GM12878 (cell line): ENCODE measurements around a stretch of chr10.

DNA sequence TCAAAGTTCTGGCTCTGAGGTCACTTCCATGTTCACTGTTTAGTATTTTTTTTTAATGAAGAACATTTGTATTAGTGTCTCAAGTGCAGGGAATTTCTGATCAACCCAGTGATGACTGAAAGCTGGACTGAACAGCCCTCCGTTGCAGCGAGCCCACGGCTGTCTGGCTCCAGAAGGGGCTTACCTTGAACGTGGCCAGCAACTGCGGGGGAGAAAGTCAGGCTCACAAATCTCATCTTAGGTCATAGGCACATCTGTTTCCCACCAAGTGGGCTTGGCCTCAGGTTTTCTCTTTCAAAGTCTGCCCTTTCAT is 178.2 kb downstream of the JCAD start:
- RAMPAGE, long total RNA: no peak
- RRBS, 2 experiments: no CpG with 5 or more reads among the region's 5 CpGs
CAGE:
- cytosol, long polyA minus RNA: no peak
- cytosol, long polyA plus RNA: no peak
- long polyA plus RNA: no peak
- nucleolus, long total RNA: no peak
- nucleus, long polyA plus RNA: no peak
- nucleus, long total RNA: no peak

GRCh38 chr10:29946542-29947696 is 112.5 kb downstream of the JCAD start:
- RAMPAGE, long total RNA: no peak
- RRBS, 2 experiments: no CpG with 5 or more reads among the region's 12 CpGs
CAGE:
- cytosol, long polyA minus RNA: no peak
- cytosol, long polyA plus RNA: no peak
- long polyA plus RNA: no peak
- nucleolus, long total RNA: no peak
- nucleus, long polyA plus RNA: no peak
- nucleus, long total RNA: no peak

DNA sequence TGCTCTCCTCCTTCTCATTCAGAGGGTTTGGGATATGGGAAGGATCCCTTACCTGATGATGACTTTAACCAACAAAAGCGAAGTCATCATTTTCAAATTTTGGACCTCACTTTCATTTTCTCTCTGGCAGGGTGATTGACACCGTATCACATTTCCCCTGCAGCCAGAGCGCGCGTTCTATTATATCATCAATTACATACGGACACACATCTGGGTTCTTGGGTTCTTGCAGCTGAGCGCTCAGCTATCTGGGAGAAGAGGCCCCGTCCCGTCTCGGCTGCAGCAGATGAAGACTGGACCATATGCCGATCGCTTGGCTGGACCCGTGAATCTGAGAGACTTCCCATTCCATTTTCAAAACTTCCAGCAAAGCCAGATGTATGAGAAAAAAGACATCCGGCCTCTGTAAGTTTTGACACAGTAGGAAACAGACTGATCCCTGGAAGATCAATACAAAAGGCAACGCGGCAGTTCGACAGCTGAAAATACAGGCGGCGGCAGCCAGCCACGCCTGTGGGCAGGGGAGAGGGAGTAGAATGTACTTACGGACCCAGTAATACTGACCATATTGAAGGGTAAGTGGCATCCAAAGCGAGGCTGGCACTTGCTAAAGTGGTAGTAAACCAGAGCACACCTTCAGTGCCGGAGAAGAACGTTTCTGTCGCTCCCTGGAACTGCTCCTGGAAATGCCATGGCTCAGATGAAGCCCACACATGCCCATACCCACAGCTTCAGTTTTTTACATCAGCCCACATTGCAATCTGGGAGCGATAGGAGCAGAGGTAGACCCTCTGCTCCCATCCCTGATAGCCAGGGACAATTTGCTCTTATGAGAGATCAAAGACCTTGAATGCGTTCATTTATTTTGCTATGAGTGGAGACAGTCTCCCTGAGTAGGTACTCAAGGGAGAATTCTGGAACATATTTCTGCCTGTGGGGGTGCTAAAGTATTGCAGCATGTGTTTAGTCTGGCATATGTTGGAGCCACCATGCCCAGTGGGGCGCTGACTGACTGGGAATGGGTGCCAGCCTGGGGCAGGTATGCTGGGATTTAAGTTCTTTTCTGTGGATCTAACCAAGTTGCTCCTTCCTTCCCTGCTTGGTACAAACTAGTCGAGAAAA is 99.5 kb downstream of the JCAD start:
- RAMPAGE, long total RNA: no peak
- RRBS, 2 experiments: no CpG with 5 or more reads among the region's 29 CpGs
CAGE:
- cytosol, long polyA minus RNA: no peak
- cytosol, long polyA plus RNA: no peak
- long polyA plus RNA: no peak
- nucleolus, long total RNA: no peak
- nucleus, long polyA plus RNA: no peak
- nucleus, long total RNA: no peak

- RAMPAGE, long total RNA: no peak
- RRBS, 2 experiments: no CpG with 5 or more reads among the region's 2 CpGs
CAGE:
- cytosol, long polyA minus RNA: no peak
- cytosol, long polyA plus RNA: no peak
- long polyA plus RNA: no peak
- nucleolus, long total RNA: no peak
- nucleus, long polyA plus RNA: no peak
- nucleus, long total RNA: no peak
These were observed 59.1 kb downstream of the JCAD start for GRCh38 chr10:30000232-30000676.

- RAMPAGE, long total RNA: no peak
- RRBS, 2 experiments: no CpG with 5 or more reads among the region's 15 CpGs
CAGE:
- cytosol, long polyA minus RNA: no peak
- cytosol, long polyA plus RNA: no peak
- long polyA plus RNA: no peak
- nucleolus, long total RNA: no peak
- nucleus, long polyA plus RNA: no peak
- nucleus, long total RNA: no peak
These were observed 1.3 kb downstream of the JCAD start for GRCh38 chr10:30057995-30058633.

DNA sequence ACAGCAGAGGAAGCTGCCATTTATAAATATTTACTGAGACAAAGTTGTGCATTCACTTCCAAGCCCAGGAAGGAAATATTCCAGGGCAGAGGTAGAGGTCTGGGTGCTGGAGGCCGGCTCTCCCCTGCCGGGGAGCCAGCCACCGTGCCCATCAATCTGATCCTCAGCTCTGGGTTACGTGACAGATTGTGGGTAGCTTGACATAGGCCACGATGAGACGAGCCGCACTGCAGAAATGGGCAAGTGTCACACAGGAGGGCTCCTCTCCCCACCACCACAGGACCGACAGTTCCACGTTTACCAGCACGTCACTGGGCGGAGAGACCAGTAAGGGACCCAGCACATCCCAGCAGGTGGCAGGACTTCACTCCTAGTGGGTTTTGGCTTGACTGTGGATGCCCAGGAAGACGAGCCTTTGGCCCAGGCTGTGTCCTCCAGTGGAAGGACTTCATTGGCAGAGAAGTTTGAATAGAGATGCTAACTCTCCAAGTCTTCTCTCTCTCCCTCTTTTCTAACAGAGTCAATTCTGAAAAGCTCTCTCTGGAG is 129.2 kb upstream of the JCAD start:
- RAMPAGE, long total RNA: no peak
- RRBS, 2 experiments: no CpG with 5 or more reads among the region's 12 CpGs
CAGE:
- cytosol, long polyA minus RNA: no peak
- cytosol, long polyA plus RNA: no peak
- long polyA plus RNA: no peak
- nucleolus, long total RNA: no peak
- nucleus, long polyA plus RNA: no peak
- nucleus, long total RNA: no peak

DNA sequence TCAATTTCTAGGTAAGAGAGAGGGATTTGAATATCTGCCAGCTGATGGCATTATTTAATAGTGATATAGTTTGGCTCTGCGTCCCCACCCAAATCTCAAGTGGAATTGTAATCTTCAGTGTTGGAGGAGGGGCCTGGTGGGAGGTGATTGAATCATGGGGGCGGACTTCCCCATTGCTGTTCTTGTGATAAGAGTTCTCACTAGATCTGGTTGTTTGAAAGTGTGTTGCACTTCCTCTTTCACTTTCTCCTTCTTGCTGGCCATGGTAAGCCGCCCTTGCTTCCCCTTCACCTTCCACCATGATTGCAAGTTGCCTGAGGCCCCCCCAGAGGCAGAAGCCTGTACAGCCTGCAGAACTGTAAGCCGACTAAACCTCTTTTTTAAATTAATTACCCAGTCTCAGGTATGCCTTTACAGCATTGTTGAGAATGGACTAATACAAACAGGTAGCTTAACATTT is 101.4 kb downstream of the MTPAP start:
- RAMPAGE, long total RNA: no peak
- RRBS, 2 experiments: no CpG with 5 or more reads among the region's 4 CpGs
CAGE:
- cytosol, long polyA minus RNA: no peak
- cytosol, long polyA plus RNA: no peak
- long polyA plus RNA: no peak
- nucleolus, long total RNA: no peak
- nucleus, long polyA plus RNA: no peak
- nucleus, long total RNA: no peak

- RAMPAGE, long total RNA: no peak
- RRBS, 2 experiments: no CpG with 5 or more reads among the region's 3 CpGs
CAGE:
- cytosol, long polyA minus RNA: no peak
- cytosol, long polyA plus RNA: no peak
- long polyA plus RNA: no peak
- nucleolus, long total RNA: no peak
- nucleus, long polyA plus RNA: no peak
- nucleus, long total RNA: no peak
These were observed 10.5 kb downstream of the MAP3K8 start for GRCh38 chr10:30444412-30444900.

- RAMPAGE, long total RNA: no peak
- RRBS, 2 experiments: no CpG with 5 or more reads among the region's 8 CpGs
CAGE:
- cytosol, long polyA minus RNA: no peak
- cytosol, long polyA plus RNA: no peak
- long polyA plus RNA: no peak
- nucleolus, long total RNA: no peak
- nucleus, long polyA plus RNA: no peak
- nucleus, long total RNA: no peak
These were observed 87.0 kb downstream of the LYZL2 start for GRCh38 chr10:30542433-30543110.

GRCh38 chr10:30813685-30814476 is 184.3 kb upstream of the LYZL2 start:
- RAMPAGE, long total RNA: no peak
- RRBS, 2 experiments: no CpG with 5 or more reads among the region's 1 CpG
CAGE:
- cytosol, long polyA minus RNA: no peak
- cytosol, long polyA plus RNA: no peak
- long polyA plus RNA: no peak
- nucleolus, long total RNA: no peak
- nucleus, long polyA plus RNA: no peak
- nucleus, long total RNA: no peak

GRCh38 chr10:30985524-30985895 is 46.2 kb downstream of the ZNF438 start:
- RAMPAGE, long total RNA: no peak
- RRBS, 2 experiments: no CpG with 5 or more reads among the region's 1 CpG
CAGE:
- cytosol, long polyA minus RNA: no peak
- cytosol, long polyA plus RNA: no peak
- long polyA plus RNA: no peak
- nucleolus, long total RNA: no peak
- nucleus, long polyA plus RNA: no peak
- nucleus, long total RNA: no peak

- RAMPAGE, long total RNA: start-site peak on the minus strand at chr10:31318961-31319033, 27 and 107 reads in 2 replicates
- RRBS, 2 experiments: 1 to 2% methylated on average over 17 to 30 of the region's 74 CpGs
CAGE:
- cytosol, long polyA minus RNA: no peak
- cytosol, long polyA plus RNA: start-site peak on the minus strand at chr10:31318978-31319071, 217 and 146 reads in 2 replicates
- long polyA plus RNA: start-site peak on the minus strand at chr10:31318948-31319051, 181 and 59 reads in 2 replicates
- nucleolus, long total RNA: start-site peak on the plus strand at chr10:31318461-31318495, 37 reads
- nucleus, long polyA plus RNA: no peak
- nucleus, long total RNA: no peak
These were observed 690 bp upstream of the ZEB1 start for GRCh38 chr10:31317898-31319153.

DNA sequence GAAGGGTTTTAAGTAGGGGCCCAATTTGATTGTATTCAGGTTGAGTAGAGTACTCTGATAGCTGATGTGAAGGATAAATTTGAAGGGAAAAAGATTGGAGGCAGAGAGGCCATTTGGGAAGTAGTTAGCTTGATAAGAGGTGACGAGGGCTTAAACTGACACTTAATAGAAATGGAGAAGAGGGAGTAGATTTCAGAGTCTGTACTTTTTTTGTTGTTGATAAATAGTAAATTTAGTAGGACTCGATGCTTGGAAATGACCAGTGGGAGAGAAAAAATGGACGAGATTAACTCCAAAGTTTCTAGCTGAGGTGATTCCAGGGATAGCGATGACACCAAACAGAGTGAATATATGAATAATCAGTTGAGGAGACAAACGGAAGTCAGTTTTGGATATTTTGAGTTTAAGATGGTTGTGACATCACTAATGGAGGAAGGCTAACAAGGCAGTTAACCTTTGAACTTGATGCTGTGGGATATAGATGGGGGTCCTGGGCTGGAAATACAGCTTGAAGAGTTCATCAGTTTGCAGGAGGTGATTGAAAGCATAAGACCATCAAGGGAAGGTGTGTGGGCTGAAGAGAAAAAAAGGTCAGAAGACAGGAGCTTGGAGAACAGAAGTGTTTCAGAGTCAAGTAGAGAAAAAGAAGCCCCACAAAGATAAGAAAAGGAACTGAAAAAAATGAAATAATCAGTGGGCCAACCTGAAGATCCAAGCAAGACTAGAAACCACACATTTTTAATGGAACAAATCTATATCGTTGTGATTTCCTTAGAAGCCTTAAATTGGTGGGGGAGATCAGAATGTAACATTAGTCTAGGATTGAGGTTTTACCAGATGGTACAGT is 22.3 kb downstream of the ZEB1 start:
- RAMPAGE, long total RNA: no peak
- RRBS, 2 experiments: no CpG with 5 or more reads among the region's 6 CpGs
CAGE:
- cytosol, long polyA minus RNA: no peak
- cytosol, long polyA plus RNA: no peak
- long polyA plus RNA: no peak
- nucleolus, long total RNA: no peak
- nucleus, long polyA plus RNA: no peak
- nucleus, long total RNA: no peak

- RAMPAGE, long total RNA: no peak
- RRBS, 2 experiments: no CpG with 5 or more reads among the region's 3 CpGs
CAGE:
- cytosol, long polyA minus RNA: no peak
- cytosol, long polyA plus RNA: no peak
- long polyA plus RNA: no peak
- nucleolus, long total RNA: no peak
- nucleus, long polyA plus RNA: no peak
- nucleus, long total RNA: no peak
These were observed 230.1 kb downstream of the ARHGAP12 start for GRCh38 chr10:31698556-31698920.

DNA sequence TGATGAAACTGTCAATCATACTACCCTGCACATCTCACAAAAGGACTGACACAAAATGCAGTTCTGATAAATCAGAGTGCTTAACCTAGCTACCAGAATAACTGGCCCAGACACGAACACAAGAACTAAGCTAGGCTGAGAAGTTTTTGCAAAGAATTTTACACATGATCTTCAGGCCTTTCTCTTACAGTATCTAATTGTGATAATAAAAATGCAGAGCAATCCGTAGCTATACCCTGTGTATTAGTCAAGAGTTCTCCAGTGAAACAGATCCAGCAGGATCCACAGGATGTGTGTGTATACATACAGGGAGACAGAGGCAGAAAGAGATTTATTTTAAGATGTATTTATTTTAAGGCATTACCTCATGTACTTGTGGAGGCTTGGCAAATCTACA is 41.9 kb downstream of the ARHGAP12 start:
- RAMPAGE, long total RNA: no peak
- RRBS, 2 experiments: no CpG with 5 or more reads among the region's 2 CpGs
CAGE:
- cytosol, long polyA minus RNA: no peak
- cytosol, long polyA plus RNA: no peak
- long polyA plus RNA: no peak
- nucleolus, long total RNA: no peak
- nucleus, long polyA plus RNA: no peak
- nucleus, long total RNA: no peak

DNA sequence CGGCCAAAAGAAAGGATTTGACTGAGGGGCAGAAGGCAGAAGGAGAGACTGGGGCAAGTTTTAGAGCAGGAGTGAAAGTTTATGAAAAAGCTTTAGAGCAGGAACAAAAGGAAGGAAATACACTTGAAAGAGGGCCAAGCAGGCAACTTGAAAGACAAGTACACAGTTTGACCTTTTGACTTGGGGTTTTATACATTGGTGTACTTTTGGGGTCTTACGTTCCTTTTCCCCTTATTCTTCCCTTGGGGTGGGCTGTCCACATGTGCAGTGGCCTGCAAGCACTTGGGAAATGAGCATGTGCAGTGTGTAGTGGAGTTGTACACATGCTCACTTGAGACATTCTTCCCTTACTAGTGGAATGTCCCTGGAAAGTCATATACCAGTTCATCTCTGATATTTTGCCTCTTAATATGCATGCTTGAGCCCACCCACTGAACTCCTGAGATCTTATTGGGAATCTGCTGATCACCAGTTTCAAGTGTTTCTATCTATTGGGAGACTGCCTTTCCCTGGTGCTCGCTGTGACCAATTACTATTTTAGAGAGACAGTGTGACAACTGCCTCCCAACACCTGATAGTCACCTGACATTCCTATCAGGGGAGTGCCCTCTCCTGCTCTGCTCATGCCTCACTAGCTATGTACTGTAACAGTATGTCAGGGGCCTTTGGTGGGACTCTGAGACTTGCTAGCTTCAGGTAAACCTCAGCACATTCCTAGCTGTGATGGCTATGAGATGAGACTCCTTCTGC is 34.0 kb upstream of the ARHGAP12 start:
- RAMPAGE, long total RNA: no peak
- RRBS, 2 experiments: no CpG with 5 or more reads among the region's 3 CpGs
CAGE:
- cytosol, long polyA minus RNA: no peak
- cytosol, long polyA plus RNA: no peak
- long polyA plus RNA: no peak
- nucleolus, long total RNA: no peak
- nucleus, long polyA plus RNA: no peak
- nucleus, long total RNA: no peak

DNA sequence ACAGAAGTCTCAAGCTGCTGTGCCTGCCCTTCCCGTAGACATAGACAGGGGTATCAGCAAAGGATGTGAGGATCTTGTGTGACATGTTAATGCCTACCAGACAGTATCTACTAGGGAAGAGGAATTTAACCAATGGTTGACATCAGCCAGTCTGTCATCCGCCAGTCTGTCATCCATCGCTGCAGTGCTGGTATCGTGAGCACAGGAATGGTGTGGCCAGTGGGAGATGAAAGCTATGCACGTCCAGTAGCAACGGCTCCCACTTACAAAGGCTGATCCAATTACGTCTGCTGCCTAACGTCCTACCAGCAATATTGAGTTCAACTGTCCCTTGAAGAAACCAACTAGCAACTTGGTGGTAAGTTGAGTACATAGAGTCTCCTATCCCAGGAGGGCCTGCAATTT is 50.9 kb downstream of the KIF5B start:
- RAMPAGE, long total RNA: no peak
- RRBS, 2 experiments: no CpG with 5 or more reads among the region's 8 CpGs
CAGE:
- cytosol, long polyA minus RNA: no peak
- cytosol, long polyA plus RNA: no peak
- long polyA plus RNA: no peak
- nucleolus, long total RNA: no peak
- nucleus, long polyA plus RNA: no peak
- nucleus, long total RNA: no peak

- RAMPAGE, long total RNA: no peak
- RRBS, 2 experiments: no CpG with 5 or more reads among the region's 3 CpGs
CAGE:
- cytosol, long polyA minus RNA: no peak
- cytosol, long polyA plus RNA: no peak
- long polyA plus RNA: no peak
- nucleolus, long total RNA: no peak
- nucleus, long polyA plus RNA: no peak
- nucleus, long total RNA: no peak
These were observed 35.1 kb downstream of the KIF5B start for GRCh38 chr10:32020978-32021707.

DNA sequence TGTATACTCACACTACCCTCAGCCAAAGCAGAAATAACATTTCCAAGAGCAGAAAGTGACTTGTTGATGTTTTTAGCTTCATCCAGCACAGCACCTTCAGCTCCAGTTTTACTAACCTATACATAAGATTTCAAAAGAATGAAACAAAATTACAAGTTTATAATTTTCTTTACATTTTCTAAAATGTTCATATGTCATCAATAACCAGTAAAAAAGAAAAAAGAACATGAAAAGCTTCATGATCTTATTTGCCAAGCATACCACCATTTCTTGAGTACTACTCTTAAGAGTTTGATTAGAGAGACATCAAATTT is 20.4 kb downstream of the KIF5B start:
- RAMPAGE, long total RNA: no peak
CAGE:
- cytosol, long polyA minus RNA: start-site peak on the minus strand centred at position 72 of the sequence, 17 bp wide, 56 reads
- cytosol, long polyA plus RNA: no peak
- long polyA plus RNA: no peak
- nucleolus, long total RNA: no peak
- nucleus, long polyA plus RNA: no peak
- nucleus, long total RNA: no peak

- RAMPAGE, long total RNA: no peak
- RRBS, 2 experiments: no CpG with 5 or more reads among the region's 6 CpGs
CAGE:
- cytosol, long polyA minus RNA: no peak
- cytosol, long polyA plus RNA: no peak
- long polyA plus RNA: no peak
- nucleolus, long total RNA: no peak
- nucleus, long polyA plus RNA: no peak
- nucleus, long total RNA: no peak
These were observed 427 bp upstream of the KIF5B start for GRCh38 chr10:32056670-32057034.